Prostate gland (tissue), 2 donors: ENCODE data around the gene YWHAQ.

GRCh38 chr2:9336790-9337577, 86.3 kb downstream of the ITGB1BP1 start:
- PRO-cap = no peak
- RAMPAGE, long total RNA, 2 experiments = no peak in any of the 2 experiments

GRCh38 chr2:9550966-9551478, 4.6 kb downstream of the ADAM17 start:
- PRO-cap = no peak
- RAMPAGE, long total RNA, 2 experiments = no peak in any of the 2 experiments

DNA sequence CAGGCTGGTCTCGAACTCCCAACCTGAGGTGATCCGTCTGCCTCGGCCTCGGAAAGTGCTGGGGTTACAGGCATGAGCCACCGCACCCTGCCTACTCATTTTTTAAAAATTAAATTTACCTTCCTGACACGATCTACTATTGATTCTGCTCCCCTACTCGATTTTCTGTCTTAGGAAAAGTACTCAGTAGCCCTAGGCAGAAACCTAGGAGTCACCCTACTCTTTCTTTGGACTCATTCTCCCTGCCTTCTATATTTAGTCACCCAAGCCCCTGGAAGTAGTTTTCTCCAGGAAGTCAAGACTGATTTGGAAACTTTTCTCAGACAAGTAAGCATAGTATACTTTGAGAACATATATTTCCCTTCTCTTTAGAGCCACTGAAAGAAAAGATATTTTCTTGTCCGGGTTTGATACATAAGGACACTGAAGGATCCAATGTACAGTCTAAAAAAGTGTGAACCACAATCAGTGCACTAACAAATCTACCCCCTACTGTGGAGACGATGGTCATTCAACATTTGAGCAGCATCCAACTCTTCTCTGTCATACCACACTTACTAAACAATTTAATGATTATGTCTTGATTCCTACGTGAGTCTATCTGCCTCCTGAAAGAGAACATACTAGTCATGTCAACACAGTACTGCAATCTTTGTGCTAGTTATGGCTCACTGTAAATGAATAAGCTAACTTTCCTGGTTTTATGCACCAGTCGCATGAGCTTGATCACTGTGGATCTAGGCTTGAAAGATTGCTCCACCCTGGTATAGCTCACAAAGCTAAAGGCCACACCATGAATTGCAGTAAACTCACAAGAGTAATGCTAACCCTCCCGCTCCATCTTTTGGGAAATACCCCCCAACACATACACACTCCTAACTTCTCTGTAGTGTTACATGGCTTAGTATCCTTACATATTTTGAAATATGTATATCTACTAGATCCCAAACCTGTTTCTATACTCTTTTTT, 19.8 kb downstream of the YWHAQ start:
- PRO-cap = no peak
- RAMPAGE, long total RNA, 2 experiments = no peak in any of the 2 experiments

DNA sequence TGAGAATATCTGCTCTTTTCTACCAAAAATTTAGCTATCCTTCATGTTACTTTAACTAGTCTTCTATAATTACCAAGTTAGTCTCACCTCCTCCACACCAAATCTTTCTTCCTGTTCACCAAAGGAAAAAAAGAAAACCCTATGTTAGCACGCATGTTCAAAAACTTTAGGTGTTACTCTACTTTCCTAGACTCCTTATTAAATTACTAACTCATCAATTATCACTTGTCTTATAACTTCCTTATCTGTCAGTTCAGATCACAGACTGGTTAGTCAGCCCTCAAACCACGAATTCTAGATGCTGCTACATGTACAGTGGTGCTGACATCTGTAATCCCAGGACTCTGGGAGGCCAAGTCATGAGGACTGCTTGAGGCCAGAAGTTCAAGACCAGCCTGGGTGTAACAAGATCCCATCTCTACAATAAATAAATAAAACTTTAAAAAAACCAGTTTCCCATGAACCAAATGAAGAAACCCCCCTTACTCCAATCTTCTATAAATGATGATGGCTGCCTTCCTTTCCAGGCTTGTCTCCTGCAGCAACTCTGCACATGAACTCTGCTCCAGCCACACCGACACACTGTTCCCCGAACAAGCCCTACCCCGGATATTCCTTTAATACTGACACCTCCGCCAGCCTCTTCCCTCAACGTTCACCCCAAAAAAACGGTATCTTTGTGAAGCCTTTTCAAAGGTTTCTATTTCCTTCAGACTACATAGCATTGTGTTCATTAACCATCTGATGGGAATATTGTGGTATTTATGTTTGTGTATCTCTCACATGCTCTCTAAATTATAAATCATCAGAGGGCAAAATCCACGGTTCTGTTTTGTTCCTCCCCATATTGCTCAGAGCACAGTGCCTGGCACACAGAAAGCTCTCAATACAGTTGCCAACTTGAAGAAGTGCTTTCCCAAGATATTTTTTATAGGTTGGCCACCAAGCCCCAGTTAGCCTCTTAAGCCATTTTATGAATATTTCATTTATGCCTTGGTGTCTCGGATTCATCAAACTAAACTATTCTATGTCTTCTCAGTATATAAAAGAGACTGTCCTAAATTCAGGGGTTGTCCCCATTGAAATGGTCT, 3.2 kb downstream of the YWHAQ start:
- PRO-cap = no peak
- RAMPAGE, long total RNA, 2 experiments = no peak in any of the 2 experiments

GRCh38 chr2:9630030-9631126, at the start of gene YWHAQ:
YWHAQ (minus strand) TSS chr2:9630997.
- PRO-cap = bidirectional peak, plus-strand start at chr2:9630566, minus-strand start at chr2:9630440; unidirectional peak, minus-strand start at chr2:9630616; bidirectional peak, plus-strand start at chr2:9631319, minus-strand start at chr2:9630991
- RAMPAGE, long total RNA, 2 experiments = start-site peak on the minus strand in 2 of 2 experiments, at chr2:9630452-9631013 at its widest, 500 to 1,384 reads per replicate

DNA sequence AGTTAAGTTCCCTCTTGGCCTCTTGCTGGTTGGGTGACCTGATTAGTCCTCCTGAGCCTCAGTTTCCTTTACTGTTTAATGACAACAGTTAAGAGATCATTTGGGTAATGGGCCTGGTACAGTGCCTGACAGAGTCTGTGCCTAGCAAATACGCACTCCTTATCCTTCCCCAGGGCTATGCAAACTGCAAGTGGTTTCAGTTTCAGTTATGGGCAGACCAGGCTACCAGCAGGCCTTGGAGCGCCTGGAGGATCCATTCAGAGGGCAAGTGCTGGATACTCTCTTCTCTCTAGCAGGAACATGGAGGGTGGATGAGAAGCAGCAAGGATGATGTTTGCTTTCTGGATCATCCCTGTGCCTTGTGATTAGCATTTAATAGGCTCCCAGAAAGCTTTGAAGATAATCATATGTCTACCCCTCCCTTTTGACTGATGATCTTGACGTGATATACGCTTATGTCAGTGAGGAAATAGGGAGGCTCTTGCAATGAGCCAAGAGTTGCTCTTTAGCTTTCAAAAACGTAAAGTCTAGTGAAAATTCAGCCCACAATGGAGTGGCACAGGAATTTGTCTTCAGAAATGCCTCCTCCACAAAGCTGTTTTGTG, 12.4 kb upstream of the TAF1B start:
- PRO-cap = no peak
- RAMPAGE, long total RNA, 2 experiments = no peak in any of the 2 experiments

- PRO-cap = no peak
- RAMPAGE, long total RNA, 2 experiments = no peak in any of the 2 experiments
Measured at GRCh38 chr2:9952121-9952809, 772 bp downstream of the GRHL1 start.

DNA sequence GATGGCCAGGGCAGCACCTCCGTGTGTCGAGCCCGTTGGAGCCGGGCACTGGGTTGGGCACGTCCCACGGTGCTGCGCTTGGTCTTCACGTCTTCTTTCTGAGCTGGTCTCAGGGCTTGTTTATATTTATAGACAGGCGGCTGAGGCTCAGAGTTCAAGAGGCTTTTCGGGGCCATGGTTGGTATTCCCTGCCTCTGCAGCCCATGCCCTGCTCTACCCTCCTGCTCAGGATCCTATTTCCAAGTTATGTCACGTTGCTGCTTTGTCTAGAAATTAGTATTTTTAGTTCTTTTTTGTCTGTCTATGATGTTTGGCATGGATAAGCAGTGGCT, 44.0 kb upstream of the KLF11 start:
- PRO-cap = no peak
- RAMPAGE, long total RNA, 2 experiments = no peak in any of the 2 experiments

- PRO-cap = no peak
- RAMPAGE, long total RNA, 2 experiments = no peak in any of the 2 experiments
Measured at GRCh38 chr2:10009807-10010737, 33.3 kb upstream of the KLF11 start.

- PRO-cap = no peak
- RAMPAGE, long total RNA, 2 experiments = no peak in any of the 2 experiments
Measured at GRCh38 chr2:10034164-10034816, 9.1 kb upstream of the KLF11 start.

DNA sequence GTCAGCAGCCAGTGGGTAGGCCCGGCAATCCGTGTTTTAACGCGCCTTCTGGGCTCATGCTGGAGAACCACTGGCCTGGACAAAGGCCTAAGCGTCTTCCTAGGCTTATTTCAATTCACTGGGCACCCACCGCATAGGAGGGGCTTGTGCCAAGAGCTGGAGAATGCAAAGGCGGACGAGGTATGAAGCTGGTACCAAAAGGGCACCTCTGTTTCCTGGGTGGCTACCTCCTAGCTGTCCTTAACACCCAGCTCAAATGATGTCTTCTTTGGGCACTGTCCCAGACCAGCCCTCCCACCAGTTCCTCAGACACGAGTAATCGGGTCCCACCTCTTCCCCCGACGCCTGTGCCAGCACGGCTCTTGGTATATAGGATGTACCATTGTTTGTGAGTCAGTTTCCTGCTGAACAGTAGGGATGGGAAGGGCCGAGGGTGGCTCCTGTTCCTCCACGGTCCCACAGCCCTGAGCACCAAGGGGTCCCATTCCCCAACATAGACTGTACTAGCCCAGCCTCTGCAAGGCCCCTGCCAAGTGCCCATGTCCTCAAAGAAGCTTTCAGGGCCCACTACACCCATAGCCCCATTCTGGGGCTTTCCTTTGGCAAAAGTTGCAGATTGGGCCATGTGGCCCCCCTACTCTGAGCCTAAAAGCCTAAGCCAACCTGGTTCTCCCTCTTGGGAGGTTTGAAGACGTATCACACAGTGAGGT, 5.8 kb upstream of the KLF11 start:
- PRO-cap = no peak
- RAMPAGE, long total RNA, 2 experiments = no peak in any of the 2 experiments

DNA sequence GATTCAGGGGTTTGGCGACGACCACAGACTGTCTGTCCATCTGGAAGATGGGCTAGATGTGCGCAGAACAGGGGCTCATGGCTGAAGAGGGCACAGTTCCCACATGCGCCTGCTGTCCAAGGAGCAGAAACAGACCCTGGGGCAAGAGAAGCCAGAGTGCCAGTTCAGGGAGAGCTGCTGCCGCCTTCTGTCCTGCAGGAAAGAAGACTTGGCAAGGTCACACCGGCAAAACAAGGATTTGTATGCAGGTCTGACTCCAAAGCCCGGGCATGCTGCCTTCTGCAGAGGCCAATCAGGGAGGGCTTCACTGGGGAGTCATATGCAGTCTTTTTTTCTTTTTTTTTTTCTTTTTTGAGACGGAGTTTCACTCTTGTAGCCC, 3.4 kb upstream of the KLF11 start:
- PRO-cap = no peak
- RAMPAGE, long total RNA, 2 experiments = no peak in any of the 2 experiments

GRCh38 chr2:10078726-10079197, 1.4 kb downstream of the CYS1 start:
- PRO-cap = unidirectional peak, plus-strand start at chr2:10079114
- RAMPAGE, long total RNA, 2 experiments = no peak in any of the 2 experiments

DNA sequence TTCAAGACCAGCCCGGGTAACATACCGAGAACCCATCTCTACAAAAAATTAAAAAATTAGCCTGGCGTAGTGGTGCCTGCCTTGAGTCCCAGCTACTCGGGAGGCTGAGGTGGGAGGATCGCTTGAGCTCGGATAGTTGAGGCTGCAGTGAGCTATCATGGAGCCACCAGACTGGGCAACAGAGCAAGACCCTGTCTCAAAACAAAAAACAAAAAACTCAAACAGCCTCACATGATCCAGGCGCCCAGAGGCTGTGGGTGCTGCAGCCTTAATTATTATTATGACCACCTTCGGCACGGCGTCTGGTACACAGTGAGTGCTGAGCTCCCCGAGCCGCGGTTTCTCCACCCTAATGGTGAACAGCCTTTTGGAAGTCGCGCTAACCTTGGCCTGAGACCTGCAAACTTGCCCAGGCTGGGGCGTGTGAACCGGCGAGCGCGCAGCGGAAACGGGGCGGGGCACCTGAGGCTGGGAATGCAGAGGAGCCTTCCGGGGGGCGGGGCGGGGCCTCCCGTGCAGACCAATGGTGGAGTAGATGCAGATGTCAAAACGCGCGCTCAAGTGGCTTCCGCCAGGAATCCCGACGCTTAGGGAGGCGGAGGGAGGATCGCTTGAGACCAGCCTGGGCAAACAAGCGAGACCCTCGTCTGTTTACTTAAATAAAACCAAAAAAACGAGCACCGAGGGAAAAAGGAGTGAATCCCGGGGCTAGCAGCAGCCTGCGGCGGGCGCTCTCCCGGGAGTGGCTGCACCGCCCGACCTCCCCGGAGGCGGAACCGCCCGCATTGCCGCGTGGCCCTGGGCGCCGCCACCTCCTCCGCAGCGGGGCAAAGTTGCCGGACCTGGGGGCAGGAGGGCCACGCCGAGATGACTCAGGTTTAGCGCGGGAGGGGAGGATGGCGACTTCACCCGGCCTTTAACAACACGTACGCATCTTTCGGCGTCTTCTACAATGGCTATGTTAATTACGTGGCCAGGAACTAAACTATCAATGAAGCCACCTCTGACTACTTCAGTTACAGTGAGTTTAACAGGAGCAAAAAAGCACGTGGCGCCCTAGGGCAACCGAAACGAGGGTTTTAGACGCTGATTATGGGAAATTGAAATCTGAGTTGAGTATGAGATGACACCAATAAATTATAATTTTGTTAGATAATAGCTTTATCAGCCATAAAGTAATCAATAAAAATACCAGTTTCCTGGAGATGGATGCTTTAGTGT, 2.3 kb upstream of the RRM2 start:
- PRO-cap = bidirectional peak, plus-strand start at position 590 of the sequence, minus-strand start at position 407 of the sequence
- RAMPAGE, long total RNA, 2 experiments = no peak in any of the 2 experiments

GRCh38 chr2:10126074-10127425, 4.0 kb downstream of the RRM2 start:
- PRO-cap = no peak
- RAMPAGE, long total RNA, 2 experiments = no peak in any of the 2 experiments

DNA sequence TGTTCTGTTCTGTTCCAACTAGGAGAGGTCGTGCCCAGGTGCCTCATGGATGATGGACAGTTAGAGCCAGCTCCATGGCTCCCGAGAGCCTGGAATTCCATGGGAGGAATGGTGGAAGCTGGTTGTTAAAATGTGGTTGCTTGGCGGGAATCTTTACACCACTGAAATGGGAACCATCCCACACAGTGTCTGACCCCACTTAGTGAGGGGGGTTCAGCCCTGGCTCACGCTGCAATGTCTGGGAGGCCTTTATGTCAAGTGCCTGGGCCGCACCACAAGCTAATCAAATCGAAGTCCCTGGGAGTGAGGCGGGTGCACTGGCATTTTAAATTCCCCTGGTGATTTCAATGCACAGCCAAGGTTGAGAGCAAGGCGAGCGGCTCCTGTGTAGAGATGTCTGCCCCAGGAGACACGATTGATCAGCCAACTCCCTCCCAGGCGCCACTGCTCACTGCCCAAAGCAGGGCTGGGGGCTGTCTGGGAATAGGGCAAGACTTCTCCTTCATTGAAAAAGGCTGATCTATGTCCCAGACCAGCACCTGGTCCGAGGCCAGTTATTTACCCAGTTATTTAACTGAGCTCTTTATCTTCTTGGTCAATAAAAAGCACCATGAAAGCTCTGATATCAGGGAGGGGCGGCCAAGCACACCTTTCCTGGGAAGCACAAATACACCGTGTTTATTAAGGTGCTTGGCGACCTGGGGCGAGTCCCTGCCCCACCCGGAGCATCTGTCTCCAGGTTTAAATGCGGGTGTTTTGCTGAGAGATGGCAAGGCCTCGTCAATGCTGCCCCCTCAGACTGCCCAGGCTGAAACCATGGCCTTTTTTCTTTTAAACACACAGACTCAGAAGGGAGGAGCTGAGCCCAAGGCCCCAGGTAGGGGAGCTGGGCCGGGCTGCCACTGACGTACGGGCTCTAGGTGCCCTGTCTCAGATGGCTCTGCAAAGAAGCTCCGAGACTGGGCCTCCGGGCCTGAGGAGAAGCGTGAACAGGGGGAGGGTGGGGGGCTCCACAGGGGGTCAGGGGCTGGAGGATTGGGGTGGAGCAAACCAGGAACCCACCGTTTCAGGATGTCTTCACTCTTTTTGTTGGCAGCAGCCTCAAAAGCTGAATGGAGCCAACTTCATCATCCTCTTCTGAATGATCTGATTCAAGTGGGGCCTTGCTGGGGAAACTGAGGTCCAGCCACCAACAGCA, 74.0 kb upstream of the HPCAL1 start:
- PRO-cap = no peak
- RAMPAGE, long total RNA, 2 experiments = no peak in any of the 2 experiments

GRCh38 chr2:10285207-10286042, 17.3 kb upstream of the HPCAL1 start:
- PRO-cap = unidirectional peak, plus-strand start at chr2:10285715
- RAMPAGE, long total RNA, 2 experiments = no peak in any of the 2 experiments

GRCh38 chr2:10307280-10307908, 4.7 kb downstream of the HPCAL1 start:
- PRO-cap = no peak
- RAMPAGE, long total RNA, 2 experiments = no peak in any of the 2 experiments

GRCh38 chr2:10332793-10333098, 30.0 kb downstream of the HPCAL1 start:
- PRO-cap = no peak
- RAMPAGE, long total RNA, 2 experiments = no peak in any of the 2 experiments

- PRO-cap = no peak
- RAMPAGE, long total RNA, 2 experiments = no peak in any of the 2 experiments
Measured at GRCh38 chr2:10378165-10378701, 69.9 kb downstream of the ODC1 start.